Measurements from ENCODE around the gene ZFP64.

GRCh38 chr20:51760925-51761214 is 7.3 kb downstream of the ATP9A start:
- RRBS = no CpG with 5 or more reads among the region's 3 CpGs

- RRBS = no CpG with 5 or more reads among the region's 9 CpGs
Measured at GRCh38 chr20:51761215-51761528, 7.0 kb downstream of the ATP9A start.

GRCh38 chr20:52094751-52094950 is 96.9 kb downstream of the ZFP64 start:
- RRBS = no CpG with 5 or more reads among the region's 1 CpG

GRCh38 chr20:52191438-52191914 is at the start of gene ZFP64:
Gene ZFP64, minus strand, starts transcription at chr20:52191779.
- RRBS = under 1% methylated on average over 32 of the region's 53 CpGs

GRCh38 chr20:52490842-52491162 is 299.2 kb upstream of the ZFP64 start:
- RRBS = no CpG with 5 or more reads among the region's 8 CpGs

GRCh38 chr20:53591151-53592011 is 2.3 kb downstream of the ZNF217 start:
- RRBS = no CpG with 5 or more reads among the region's 7 CpGs

DNA sequence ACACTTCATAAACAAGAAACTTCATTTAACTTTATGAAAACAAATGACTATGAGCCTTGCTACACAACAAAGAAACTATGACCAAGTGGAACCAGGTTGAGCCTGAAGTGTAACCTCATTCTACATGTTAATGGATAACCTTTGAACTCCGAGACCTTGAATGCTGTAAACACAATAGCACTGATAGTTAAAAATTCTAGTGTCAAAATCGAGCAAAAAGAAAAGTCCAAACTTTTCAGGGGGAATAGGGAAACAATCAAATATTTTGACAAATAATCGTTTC is 2.1 kb upstream of the ZNF217 start:
- RRBS = no CpG with 5 or more reads among the region's 3 CpGs

GRCh38 chr20:53596084-53596956 is 2.7 kb upstream of the ZNF217 start:
- RRBS = no CpG with 5 or more reads among the region's 12 CpGs

GRCh38 chr20:53660080-53660990 is 66.7 kb upstream of the ZNF217 start:
- RRBS = no CpG with 5 or more reads among the region's 38 CpGs

- RRBS = no CpG with 5 or more reads among the region's 5 CpGs
Measured at GRCh38 chr20:53669084-53669438, 75.4 kb upstream of the ZNF217 start.

DNA sequence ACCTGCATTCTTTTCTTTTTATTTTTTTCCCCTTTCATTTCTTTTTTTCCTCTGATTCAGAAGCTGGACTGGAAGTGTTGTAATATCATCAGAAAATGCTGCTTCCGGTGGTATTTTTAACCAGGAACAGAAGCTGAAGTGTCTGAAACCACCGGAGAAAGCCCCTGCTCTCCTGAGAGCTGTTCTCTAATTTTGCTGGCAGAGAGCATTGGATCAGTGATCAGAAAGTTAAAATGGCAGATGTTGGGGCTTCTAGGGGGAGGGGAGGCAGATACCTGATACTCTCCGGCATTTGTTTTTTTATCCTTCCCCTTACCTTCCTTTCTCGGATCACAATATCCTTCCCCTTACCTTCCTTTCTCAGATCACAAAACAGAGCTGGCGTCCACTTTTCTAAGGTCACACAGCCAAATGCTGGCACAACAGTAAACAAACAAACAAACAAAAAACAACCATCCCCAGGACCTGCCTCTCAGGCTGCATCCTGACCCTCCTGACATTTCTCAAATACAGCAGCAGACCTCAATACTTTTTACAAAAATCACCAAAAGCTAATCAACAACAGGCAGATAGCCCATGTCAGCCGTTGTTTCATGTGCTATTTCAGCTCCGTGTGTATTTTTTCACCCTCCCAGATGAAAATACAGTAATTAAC is 143.3 kb upstream of the ZNF217 start:
- RRBS = 0% methylated on average over 1 of the region's 7 CpGs

DNA sequence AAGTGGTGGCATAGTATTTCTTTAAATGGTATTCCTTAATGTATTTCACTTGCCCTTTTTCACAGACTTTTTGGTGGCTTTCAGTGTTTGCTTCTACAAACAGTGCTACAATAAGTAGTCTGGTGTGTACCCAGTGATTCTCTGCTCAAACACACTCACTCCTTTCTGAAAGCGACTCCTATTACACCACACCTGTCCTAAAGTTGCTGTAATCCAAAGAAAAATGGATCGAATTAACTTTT is 145.9 kb upstream of the ZNF217 start:
- RRBS = no CpG with 5 or more reads among the region's 2 CpGs

DNA sequence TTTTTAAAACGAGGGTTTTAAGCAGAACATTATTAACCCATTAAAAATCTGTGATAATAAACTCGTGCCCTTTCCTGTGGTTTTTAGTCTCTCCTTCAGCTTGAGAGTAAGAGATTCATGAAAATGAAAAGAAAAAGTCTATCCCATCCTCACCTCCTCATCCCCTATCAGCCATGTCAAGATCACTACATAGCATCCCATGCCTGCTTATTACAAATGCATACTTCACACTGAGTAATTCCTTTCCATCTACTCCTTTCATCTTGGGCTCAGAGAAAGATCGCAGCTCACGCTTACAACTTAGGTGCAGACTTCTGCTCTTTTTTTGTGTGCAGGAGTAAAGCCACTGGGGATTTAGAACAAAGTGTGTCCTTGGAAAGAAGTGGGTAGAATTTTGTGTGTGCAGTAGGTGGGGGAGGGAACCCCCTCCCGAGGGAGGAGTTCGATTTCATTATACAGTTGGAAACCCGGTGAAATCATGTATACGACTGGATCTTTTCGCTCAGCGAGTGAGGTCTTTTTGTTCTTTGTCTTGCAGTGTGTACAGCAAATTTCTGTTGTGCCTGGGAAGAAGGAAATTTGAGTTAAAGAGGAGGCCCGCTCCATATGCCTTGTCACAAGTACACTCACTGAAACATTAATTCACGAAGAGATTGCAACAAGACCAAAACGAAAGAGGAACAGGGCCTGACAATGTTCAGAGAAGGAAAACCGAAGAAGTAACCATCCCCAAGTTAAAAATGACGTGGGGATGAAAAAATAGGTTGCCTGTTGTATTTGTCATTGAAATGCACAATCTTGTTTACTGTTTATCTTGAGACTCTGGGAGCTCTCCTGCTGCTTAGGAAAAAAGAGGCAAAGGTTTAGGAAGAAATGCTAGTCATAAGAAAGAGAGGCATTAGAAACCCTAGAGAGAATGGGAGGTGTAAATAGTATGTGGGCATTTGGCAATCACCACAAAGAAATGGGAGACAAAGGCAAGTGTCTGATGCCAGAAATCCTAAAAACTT is 146.5 kb upstream of the ZNF217 start:
- RRBS = no CpG with 5 or more reads among the region's 15 CpGs

DNA sequence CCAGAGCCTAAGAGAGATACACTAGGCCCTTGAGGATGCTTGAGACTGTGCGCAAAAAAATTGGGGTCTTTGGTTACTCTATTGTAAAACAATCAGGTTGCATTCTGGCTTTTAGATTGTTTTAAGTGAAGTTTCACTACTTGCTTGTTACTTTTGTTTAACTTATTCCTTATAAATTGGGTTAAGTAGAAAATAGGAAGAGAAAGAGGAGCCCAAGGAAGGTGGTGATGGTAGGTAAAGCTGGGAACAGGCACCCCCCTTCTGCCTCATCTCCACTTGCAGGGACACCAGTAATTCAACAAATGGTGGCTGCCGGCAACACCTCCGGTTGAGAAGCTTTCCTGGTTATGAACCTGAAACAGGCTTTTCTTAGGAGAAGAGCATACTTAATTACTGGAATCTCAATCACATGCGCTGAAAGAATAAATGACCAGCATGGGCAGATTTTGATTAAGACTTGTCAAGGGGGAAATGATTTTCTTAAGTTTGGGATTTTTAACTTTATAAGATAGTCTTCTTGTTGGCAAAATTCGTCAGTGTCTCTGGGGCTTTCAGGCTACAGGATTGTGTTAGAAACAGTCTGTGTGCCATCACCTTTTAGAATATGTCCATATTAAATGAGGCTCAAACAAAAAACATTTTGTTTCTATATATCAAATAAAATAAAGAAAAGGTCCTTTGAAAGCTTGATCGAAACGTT is 159.0 kb upstream of the ZNF217 start:
- RRBS = no CpG with 5 or more reads among the region's 7 CpGs

- RRBS = no CpG with 5 or more reads among the region's 16 CpGs
Measured at GRCh38 chr20:53763610-53764563, 170.2 kb upstream of the ZNF217 start.

DNA sequence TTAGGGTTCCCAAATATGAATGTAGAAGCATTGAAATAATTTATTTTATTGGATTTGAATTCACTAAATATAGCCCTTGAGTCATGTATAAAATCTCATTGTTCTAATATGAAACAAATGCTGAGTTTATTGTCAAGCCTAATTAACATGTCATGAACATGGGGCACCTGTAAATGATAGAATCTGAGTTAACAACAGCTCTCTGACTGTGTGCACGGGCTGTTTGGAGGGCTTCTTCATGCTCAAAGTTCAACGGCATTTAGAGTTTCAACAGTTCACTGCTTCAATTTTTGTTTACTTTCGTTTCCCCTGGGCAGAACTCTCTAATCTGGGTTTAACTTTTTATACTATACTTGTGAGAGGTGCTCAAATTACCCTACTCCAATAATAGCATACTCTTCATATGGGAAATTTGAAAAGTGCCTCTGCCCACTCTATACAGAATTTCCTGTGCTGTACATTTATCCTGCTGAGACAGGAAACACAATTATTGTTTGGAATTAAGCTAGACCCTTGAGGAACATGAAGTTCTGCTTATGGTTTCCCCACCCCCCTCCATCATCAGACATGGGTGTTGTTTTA is 236.4 kb upstream of the ZNF217 start:
- RRBS = no CpG with 5 or more reads among the region's 3 CpGs

- RRBS = no CpG with 5 or more reads among the region's 10 CpGs
Measured at GRCh38 chr20:53925840-53926410, 144.5 kb downstream of the BCAS1 start.

DNA sequence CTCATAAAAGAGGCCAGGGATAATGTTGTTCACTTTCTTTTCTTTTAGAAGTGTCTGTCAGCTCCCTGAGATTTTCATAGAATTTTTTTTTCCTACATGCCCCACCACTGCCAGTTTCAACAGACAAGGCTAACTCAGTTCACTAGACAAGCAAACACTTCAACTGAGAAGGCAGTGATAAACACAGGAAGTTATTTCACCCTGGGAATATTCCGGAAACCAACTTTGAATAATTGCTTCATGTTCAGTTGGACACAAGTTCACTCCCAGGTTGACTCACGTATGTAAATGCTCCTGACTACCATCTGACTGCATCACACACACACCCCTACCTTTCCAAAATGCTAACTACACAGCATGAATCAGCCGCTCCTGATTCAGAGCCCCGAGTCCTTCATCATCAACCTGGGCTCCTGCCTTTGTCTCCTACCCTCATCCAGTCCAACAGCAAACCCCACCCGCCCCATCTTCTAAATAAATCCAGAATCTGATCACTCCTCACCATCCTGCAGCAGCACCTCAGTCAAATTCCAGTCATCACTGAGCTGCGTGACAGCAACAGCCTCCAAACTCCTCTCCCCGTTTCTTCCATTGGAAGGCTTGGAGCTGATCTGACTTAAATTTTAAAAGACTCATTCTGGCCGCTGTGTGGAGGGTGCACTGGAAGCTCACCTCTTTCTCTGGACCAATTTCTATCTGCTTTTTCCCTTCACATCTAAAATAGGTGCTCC is 143.7 kb downstream of the BCAS1 start:
- RRBS = no CpG with 5 or more reads among the region's 8 CpGs

DNA sequence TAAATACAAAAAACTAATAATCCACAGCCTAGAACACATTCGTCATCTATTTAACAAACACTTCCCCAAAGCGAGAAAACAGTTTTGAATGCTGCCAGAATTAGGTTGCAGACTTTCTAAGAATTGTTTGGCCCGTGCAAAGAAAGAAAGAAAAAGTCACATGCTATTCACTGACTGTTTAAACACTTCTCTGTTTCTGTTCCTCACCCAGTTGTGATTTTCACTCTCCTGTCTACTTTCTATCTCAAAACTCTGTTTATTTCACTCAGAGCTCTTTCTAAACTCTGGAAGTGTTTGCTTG is 52.5 kb downstream of the BCAS1 start:
- RRBS = no CpG with 5 or more reads among the region's 3 CpGs

DNA sequence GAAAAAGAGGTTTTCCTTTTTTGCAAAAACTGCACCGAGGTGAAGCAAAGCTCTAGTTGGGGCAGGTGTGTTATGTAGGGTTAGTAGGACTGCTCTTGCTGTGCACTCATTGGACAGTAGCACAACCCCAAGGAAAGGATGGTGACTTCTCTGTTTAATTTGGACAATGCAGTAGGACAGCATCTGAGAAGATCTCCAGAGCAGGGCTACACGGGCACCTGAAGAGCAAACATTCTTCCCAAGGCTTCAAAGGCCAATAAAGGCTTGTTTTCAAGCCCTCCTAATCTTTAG is 384.2 kb downstream of the DOK5 start:
- RRBS = no CpG with 5 or more reads among the region's 2 CpGs

Measured in AG04449 (cell line).